ENCODE results near the genes ATG7, MKRN2OS and RAF1.

- PRO-cap = bidirectional peak, plus-strand start at chr3:11272397, minus-strand start at chr3:11272223; bidirectional peak, plus-strand start at chr3:11272723, minus-strand start at chr3:11272659; bidirectional peak, plus-strand start at chr3:11273030, minus-strand start at chr3:11272823
- RRBS = 1% methylated on average over 21 of the region's 54 CpGs
Measured at GRCh38 chr3:11271861-11272918, at the start of gene ATG7. TSS of gene ATG7 (plus strand) at chr3:11272397.

- PRO-cap = no peak
- RRBS = no CpG with 5 or more reads among the region's 9 CpGs
Measured at GRCh38 chr3:11304078-11304672, 32.0 kb downstream of the ATG7 start.

- PRO-cap = no peak
- RRBS = no CpG with 5 or more reads among the region's 4 CpGs
Measured at GRCh38 chr3:11433857-11434704, 161.9 kb downstream of the ATG7 start.

- PRO-cap = no peak
- RRBS = no CpG with 5 or more reads among the region's 6 CpGs
Measured at GRCh38 chr3:11447737-11448832, 175.9 kb downstream of the ATG7 start.

- PRO-cap = no peak
- RRBS = no CpG with 5 or more reads among the region's 16 CpGs
Measured at GRCh38 chr3:11529709-11530592, 113.8 kb downstream of the VGLL4 start.

DNA sequence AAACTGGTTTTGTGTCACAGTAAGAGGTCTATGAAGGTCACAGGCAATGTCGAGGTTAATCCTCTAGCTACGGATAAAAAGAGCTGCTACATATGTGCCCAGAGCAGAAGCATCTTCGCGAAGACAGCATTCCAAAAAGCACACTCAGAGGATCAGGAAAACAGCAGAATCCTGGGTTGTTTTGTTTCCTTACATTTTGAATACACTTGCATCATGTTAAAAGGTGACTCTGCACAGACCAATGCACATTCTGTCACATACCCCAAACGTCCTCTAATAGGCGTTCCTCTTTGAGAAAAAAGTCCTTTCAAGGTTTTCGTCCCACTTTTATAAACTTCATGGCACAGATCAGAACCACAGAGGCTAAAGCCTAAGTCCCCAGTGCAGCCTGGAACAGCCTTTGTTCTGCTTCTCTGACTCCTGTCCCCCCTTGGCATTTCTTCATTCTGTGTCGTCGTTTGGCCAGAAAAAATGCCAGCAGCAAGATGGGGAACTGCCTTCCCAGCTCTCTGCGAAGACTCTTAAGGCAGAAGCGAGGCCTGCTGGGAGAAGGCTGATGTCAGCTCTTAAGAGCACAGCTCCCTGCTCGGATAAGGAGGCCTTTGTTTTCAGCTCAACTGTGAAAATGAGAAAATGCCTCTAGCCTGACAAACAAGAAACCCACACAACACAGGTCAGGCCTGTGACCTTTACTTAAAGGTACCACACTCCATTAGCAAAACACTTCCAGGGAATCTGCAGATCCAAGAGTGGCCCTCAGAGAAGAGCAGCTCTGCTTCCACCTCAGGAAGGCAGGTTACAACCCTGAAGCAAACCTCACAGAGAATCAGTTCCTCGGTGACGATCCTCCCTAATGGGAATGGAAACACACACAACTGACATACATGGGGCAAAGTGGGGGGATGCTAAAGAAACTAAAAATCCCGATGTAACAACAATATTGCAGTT is 52.5 kb downstream of the VGLL4 start:
- PRO-cap = no peak
- RRBS = no CpG with 5 or more reads among the region's 15 CpGs

- PRO-cap = bidirectional peak, plus-strand start at chr3:11600641, minus-strand start at chr3:11600587
- RRBS = no CpG with 5 or more reads among the region's 17 CpGs
Measured at GRCh38 chr3:11600346-11601115, 43.2 kb downstream of the VGLL4 start.

DNA sequence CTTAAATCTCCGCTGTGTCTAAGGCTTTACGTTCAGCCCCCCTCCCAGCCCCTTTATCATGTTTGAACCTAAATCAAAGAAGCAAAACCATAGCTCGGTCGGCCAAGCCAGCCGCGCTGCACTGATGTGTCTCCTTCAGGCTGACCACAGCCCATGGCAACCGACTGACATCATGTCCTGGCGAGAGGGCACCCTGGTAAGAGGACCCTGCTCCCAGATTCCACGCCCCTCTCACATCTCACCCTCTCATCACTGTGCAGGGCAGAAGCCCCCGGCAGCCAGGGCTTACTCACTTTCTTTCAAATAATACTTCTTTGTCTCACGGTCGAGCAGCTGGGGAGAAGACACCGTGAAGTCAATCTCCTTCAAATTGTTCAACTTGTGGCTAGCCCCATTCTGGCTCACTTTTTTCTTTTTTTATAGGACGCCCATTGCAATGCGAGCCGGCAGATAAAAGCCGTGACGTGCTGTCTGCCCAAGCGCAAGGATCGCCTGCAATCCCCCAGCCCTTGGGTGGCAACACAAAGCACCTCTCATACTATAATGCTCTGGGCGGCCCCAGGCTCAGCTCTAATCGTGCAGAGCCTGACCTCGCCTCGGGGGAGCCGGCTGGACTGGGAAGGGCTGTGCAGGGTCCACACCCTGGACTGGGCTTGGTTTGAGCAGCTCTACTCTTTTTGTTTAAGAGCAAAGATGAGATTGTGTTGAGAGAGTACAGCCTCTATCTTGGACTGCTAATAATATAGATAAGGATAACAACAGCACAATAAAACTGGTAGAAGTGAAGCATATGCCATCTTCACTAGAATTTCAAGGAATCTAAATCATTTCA is 33.5 kb downstream of the VGLL4 start:
- PRO-cap = no peak
- RRBS = no CpG with 5 or more reads among the region's 25 CpGs

DNA sequence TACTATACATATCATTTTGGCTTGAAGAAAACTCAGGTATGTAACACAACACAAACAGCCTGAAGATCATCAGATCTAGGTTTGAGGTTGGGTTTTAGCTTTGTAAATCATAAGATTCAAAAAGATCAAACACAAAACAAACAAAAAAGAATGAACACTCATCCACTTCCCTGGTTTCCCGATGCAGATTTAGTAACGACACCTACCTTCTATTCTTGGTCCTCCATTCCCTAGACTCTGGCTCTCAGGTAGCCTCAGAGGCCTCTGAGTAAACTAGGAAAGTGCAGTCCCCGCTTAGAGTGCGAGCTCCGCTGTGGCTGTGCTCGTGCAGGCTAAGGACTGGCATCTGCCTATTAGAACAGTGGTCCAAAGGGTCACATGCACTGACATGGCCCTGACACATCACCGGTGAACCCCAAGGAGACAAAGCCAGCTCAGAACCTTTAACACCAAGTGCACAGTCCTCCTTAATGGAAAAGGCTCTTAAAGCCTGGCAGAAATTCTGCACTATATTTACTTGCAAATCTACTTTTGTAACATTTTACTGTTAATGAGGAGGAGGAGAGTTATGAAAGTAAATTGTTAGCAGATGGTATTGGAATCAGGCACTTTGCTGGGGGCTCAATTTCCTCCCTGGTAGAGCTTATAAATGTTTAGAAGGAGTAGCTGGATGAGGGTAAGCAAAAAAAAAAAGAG is 31.2 kb downstream of the VGLL4 start:
- PRO-cap = no peak
- RRBS = no CpG with 5 or more reads among the region's 7 CpGs

- PRO-cap = no peak
- RRBS = no CpG with 5 or more reads among the region's 8 CpGs
Measured at GRCh38 chr3:11624152-11624725, 19.5 kb downstream of the VGLL4 start.

DNA sequence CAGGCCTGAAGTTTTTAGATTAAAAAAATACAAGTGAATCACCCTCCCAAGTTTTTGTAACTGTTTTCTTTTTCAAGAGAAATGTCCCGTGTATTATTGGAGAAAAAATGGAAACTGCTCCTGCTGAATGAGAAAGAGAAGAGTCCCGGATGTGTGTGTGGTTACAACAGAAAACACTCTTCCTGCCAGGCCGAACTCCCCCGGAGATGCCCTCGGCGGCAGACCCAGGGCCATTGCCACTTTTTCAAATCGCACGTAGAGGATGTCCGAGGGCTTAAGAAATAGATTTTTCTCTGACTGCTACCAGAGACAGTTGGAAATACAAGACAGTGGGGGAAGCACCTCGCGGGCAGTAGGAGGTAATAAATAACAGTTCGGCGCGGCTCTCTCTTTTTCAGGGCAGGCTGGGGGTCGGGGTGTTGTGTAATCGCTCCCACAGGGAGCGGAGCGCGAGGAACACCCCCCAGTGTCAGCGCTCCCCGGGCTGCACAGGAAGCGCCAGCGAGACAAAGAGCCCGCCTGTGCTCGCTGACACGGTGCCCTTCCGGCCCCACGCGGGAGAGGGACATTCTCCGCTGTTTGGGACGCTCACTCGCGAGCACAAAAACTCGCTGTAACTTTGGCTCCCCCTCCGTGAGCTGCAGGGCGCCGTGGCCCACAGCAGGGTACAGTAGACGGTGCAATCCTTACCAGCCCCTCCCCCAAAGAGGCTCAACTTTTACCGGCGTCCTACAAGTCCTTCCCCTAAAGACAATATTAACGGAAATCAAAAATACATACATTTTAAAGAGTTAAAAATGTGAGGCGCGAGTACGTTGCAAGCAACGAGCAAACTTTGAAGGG is 1.1 kb downstream of the VGLL4 start:
- PRO-cap = bidirectional peak, plus-strand start at position 312 of the sequence, minus-strand start at position 208 of the sequence; bidirectional peak, plus-strand start at position 568 of the sequence, minus-strand start at position 492 of the sequence
- RRBS = under 1% methylated on average over 9 of the region's 45 CpGs

- PRO-cap = bidirectional peak, plus-strand start at chr3:11718816, minus-strand start at chr3:11718792
- RRBS = no CpG with 5 or more reads among the region's 12 CpGs
Measured at GRCh38 chr3:11718300-11718931, 74.7 kb upstream of the VGLL4 start.

- PRO-cap = bidirectional peak, plus-strand start at chr3:11719081, minus-strand start at chr3:11719065; bidirectional peak, plus-strand start at chr3:11719869, minus-strand start at chr3:11719643
- RRBS = under 1% methylated on average over 38 of the region's 123 CpGs
Measured at GRCh38 chr3:11718932-11720071, 75.6 kb upstream of the VGLL4 start.

- PRO-cap = no peak
- RRBS = no CpG with 5 or more reads among the region's 15 CpGs
Measured at GRCh38 chr3:11911218-11911661, 64.6 kb upstream of the TAMM41 start.

GRCh38 chr3:12142907-12143289 is 15.8 kb downstream of the TIMP4 start:
- PRO-cap = no peak
- RRBS = no CpG with 5 or more reads among the region's 3 CpGs

- PRO-cap = no peak
- RRBS = no CpG with 5 or more reads among the region's 1 CpG
Measured at GRCh38 chr3:12170414-12170767, 11.7 kb upstream of the TIMP4 start.

DNA sequence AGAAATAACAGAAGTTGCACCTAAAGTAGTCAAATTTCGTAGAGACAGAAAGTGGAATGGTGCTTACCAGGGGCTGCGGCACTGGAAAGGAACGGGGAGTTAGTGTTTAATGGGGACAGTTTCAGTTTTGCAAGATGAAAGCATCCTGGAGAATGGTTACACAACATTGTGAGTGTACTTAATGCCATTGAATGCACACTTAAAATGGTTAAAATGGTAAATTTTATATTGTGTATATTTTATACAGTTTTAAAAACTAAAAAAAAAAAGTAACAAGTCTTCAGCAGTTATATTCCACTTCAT is 27.4 kb downstream of the PPARG start:
- PRO-cap = no peak
- RRBS = no CpG with 5 or more reads among the region's 3 CpGs

DNA sequence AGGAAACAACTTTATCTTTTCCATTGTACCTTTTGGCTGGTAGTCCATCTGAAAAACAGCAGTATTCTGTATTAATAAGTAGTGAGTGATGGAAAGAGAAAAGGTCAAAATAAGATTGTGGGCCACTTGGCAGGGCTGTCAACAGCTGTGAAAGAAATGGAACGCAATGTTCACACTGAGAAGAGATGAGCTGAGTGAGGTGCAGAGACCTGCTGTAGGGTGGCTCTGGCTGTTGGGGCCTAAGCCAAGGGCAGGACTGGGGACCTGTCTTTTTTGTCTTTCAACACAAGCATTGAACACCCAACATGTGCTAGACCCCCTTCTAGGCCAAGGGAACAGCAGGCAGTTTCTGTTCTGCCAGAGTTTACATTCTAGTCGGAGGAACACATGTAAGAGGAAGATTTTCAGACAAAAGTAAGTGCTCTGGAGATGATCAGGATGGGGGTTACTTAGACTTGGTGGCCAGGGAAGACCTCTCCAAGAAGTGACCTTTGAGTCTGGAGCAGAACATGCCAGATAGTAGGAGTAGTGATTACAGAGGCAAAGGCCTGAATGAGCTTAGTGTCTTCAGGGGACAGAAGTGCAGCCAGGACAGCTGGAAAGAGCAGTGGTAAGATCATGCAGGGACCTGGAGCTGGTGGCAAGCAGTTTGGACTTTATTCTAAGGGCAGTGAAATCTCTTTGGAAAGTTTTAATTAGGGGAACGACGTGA is 29.6 kb downstream of the TSEN2 start:
- PRO-cap = no peak
- RRBS = no CpG with 5 or more reads among the region's 4 CpGs

GRCh38 chr3:12544988-12546096 is at the start of gene MKRN2OS:
TSS of gene MKRN2OS (minus strand) at chr3:12545499.
- PRO-cap = bidirectional peak, plus-strand start at chr3:12545677, minus-strand start at chr3:12545522
- RRBS = no CpG with 5 or more reads among the region's 15 CpGs

GRCh38 chr3:12663309-12664408 is at the start of gene RAF1:
TSS of gene RAF1 (minus strand) at chr3:12664117.
- PRO-cap = bidirectional peak, plus-strand start at chr3:12663595, minus-strand start at chr3:12663389; bidirectional peak, plus-strand start at chr3:12664311, minus-strand start at chr3:12664117
- RRBS = under 1% methylated on average over 28 of the region's 97 CpGs